Left common carotid artery plus branches (tissue), 1 donor: ENCODE results near the genes ZNF691 and MPL.

DNA sequence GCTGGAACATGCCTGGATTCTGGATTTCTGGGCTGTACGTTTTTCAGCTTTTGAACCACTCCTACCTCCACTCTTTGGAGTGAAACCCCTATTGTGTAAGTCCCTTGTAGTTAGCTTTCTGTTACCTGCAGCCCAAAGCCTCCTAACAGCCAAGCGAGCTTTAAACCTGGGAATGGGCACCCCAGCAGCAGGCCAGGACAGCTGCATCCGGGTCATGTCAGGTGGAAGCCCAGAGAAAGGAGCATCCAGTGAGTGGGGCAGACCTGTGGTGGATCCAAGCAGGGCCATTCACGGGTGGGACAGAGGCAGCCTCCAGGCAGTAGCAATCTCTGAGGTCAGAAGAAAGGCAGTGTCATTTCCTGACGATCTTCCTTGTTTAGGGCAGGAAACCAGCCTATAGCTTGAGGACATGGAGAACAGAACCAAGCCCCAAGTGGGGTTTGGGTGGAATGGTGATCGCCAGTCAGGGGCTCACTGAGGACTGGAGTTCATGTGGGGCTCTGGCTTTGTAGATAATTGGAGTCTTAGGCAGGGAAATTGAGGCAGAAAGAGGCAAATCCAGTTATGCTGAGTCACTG lies 209.5 kb downstream of the HIVEP3 start:
- PRO-cap: no peak

DNA sequence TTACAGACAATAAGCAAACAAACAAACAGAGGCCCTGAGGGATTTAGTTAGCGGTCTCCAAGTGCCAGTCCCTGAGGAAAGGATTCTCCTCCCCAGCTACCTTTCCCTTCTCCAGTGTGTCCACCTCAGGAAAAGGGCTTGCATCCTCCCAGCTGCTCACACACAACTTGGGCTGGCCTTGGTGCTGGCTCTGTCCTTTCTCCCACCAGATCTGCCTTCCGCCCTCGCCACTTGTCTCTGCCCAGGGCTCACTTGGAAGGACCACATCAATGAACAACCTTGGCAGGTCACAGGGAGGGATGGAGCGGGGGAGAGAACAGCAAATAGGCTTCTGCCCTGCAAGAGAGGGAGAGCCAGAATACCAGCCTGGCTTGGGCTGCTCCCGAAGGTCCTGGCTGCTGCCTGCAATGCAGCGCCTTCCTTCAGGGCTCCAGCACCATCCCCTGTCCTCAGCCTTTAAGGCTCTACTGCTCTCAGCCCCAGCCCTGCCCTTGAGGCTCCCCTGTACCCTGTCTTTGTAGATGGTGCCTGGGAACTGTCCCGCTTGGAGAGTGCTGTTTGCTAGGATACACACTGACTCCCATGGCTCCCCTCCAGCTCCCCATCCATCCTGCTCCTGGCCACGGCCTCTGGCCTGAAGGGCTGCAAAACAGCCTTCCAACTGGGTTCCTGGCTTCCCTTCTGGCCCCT lies 43.8 kb downstream of the HIVEP3 start:
- PRO-cap: no peak

DNA sequence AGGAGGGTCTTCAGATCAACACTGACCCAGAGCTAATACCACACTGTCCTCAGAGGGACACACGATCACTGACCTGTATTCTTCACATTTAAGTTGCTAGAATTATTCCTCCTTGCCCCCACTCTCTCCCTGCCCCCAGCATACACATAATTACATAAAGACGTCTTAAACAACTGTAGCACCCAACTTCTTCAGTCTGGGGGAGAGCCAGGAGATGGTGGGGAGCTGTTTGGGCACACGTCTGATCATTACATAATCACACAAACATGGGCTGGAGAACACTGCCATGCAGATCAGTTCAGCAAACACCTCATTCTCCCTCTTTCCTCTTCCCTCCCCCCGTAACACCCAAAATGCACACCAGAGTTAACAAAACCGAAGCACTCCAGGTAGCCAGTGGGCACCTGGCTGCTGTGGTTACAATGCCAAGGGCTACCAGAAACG lies 1.7 kb downstream of the HIVEP3 start:
- PRO-cap: no peak

DNA sequence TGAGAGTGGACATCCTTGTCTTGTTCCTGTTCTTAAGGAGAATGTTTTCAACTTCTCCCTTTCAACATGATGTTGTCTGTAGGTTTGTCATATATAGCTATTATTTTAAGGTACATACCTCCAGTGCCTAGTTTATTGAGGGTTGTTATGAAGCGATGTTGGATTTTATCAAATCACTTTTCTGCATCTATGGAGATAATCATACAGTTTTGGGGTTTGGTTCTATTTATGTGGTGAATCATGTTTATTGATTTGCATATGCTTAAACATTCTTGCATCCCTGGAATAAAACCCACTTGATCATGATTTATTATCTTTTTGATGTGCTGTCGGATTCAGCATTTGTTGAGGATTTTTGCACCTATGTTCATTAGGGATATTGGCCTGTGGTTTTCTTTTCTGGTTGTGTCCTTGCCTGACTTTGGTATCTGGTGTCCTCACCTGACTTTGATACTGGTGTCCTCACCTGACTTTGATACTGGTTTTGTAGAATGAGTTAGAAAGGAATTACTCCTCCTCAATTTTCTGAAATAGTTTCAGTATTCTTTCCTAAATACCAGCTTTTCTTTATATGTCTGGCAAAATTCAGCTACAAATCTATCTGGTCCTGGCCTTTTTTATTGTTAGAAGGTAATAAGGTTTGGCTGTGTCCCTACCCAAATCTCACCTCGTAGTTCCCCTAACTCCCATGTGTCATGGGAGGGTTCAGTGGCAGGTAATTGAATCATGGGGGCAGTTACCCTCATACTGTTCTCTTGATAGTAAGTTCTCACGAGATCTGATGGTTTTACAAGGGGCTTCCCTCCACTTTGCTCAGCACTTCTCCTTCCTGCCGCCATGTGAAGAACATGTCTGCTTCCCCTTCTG lies 37.5 kb downstream of the FOXJ3 start:
- PRO-cap: no peak

GRCh38 chr1:42335751-42336486 lies 884 bp upstream of the FOXJ3 start:
- PRO-cap: no peak

DNA sequence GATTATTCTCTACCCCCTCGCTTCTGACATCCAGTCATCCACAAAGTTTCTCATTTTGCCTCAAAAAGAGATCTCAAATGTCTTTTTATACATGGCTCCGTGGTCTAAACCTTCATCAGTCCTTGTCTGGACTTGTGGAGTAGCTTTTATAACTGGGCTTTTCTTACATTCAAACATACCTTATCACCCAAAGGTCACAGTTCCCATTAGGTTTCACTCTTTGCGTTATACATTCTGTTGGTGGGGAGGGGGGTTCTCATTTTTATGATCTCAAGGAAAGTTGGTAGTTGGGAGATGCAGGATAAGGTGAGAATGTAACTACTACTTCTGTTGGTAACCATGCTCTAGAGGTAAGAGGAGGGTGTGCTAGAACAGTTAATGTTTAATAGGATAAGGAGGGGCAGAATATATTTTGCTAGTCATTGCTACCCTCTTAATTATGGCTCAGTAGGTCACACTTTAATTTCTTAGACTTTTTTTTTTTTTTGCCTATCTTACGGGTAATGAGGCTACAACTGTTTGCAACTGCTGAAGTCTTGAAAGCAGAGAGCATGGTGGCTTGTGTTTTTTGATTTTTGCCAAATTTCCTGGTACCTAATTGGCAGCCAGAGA lies 10.7 kb downstream of the YBX1 start:
- PRO-cap: no peak

- PRO-cap: bidirectional peak, plus-strand start at chr1:42846666, minus-strand start at chr1:42846383
These were observed at the start of gene ZNF691 for GRCh38 chr1:42846500-42847379. Gene ZNF691 (plus strand): TSS chr1:42846613.

DNA sequence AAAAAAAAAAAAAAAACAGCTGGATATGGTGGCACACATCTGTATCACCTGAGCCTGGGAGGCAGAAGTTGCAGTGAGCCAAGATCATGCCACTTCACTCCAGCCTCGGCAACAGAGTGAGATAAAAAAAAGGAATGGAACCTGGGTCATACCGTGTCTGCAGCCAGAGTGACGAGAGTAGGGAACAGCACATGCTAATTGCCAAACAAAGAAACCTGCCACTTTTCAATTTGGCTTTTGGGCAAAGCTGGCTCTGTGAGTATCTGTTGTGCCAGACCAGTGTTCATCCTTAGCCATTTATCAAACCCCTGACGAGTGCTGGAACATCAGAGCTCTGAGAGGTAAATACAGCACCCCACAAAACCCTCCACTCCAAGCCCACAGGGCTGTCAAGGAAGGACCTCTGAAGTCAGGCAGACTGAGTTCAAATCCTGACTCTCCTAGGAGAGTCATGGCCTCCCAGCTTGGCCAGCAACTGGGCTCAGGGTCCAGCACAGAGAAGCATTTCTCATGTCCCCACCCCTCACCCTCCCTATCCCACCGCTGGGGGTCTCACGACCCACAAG lies 11.0 kb downstream of the SLC2A1 start:
- PRO-cap: no peak

DNA sequence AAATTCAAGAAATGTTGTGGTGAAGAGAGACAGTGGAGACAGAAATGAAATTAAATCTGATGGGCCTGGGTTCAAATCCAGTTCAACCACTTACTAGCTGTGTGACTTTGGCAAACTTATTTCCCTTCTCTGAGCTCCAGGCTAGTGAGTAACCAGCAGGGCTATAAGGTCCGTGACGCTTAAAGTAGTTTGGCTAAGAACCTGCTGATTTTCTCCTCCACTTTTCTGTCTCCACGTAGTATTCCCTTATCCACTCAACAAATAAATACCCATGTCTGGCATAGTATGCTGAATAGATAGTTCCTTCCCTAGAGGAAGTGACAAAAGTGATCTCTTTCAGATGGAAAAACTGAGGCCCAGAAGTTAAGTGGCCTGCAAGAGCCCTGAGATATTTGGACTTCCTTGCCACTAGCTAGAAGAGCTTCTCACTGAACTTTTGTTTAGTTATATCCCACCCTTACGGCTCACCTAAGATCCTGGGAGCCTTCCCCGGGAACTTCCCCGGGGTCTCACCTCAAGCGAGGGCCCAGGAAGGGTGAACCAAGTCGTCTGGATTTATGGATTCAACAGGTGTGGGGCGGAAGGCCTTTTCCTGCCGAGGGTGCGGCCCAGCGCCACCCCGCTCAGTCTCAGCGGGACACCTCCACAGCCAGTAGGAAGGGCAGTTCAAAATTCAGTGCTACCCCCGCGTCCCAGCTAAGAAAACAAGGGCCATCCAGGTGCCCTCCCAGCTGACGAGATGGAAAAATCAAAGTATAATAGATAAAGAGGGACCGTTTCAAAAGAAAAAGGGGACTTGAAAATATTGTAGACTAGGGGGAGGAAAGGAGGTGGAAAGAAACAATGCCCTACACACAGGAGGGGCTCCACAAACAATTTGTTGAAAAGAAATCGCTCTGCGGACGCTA lies 1.6 kb downstream of the SLC2A1 start:
- PRO-cap: no peak

DNA sequence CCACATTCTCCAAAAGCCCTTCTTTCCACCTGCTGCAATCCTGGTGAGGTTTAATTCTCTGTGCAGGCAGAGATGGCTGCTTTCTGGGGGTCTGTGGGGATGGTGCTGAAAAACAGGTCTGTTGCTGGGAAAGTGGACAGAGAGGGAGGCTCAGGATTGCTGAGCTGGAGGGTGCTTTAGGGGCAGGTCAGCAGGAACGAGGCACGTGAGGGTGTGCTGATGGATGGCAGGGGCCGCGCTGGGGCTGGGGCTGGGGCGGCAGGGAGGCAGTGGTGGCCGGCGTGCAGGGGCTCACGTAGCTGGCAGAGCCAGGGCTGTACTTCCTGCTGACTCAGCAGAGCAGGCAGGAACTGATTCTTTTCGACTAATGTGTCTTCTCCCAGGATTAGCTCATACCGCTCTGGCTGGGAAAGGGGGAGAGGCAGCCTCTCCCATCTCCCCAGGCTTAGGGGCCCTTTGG lies 89.3 kb upstream of the CFAP144 start:
- PRO-cap: no peak

DNA sequence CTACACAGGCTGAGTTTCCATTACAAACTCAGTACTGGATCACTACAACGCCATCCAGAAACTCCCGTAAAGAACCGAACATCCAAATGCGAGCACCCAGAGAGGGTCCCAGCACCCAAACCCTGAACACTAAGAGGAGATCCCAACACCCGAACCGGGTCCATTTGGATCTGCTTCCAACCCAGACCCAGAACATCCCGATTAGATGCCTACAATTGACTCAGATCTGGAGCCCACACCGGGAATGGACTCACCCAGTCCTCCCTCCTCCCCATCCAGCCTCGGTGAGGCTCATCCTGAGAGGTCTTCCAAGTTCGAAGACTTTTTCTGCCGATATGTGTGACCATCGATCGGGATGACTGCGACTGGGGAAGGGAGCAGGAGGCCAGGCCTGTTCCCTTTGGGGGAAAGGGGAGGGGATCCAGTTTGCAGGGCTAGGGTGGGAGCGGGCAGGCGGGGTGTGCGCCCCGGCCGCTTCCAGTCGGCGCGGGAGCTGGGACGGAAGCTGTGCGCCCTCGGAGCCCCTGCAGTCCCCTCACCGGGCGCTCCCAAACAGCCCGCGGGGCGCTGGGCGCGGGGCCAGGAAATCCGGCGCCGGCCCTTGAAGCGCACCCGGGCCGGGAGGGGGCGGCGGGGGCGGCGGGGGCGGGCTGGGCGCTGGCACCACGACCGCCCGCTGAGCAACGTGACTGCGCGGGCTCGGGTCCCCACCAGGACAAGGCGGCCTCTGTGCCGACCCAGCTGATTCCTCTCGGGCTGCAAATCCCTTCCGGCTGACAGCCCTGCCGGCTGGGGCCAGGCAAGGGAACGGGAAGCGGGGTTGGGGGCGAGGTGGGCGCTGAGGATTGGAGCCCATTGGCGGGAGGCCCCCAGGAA lies 79.7 kb upstream of the CFAP144 start:
- PRO-cap: no peak

DNA sequence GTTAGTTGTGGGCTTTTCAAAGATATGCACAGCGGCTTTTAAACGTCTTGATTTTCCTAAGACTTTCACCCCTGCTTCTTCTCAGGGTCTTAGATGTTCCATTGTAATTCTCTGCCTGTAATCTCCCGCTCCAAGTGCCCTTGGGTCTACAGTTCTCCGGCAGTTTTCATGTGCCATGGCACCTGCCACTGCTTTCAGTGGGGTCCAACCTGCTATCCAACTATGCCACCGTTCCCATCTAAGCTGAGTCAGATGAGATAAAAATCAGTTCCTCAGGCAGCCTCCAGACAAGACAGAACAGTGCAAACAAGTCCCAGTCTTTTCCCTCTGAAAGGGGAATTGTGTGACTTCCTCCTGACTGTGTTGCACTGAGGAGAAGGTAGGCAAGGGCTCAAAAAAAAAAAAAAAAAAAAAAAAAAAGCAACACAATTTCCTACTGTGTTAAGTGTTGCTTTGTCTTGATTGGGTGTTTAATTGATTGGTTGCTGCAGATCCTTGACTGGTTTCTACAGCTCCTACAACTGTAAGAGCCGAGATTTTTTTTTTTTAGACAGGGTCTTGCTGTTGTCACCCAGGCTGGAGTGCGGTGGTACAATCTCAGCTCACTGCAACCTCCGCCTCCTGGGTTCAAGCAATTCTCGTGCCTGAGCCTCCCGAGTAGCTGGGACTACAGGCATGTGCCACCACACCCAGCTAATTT lies 26.4 kb upstream of the CFAP144 start:
- PRO-cap: no peak

DNA sequence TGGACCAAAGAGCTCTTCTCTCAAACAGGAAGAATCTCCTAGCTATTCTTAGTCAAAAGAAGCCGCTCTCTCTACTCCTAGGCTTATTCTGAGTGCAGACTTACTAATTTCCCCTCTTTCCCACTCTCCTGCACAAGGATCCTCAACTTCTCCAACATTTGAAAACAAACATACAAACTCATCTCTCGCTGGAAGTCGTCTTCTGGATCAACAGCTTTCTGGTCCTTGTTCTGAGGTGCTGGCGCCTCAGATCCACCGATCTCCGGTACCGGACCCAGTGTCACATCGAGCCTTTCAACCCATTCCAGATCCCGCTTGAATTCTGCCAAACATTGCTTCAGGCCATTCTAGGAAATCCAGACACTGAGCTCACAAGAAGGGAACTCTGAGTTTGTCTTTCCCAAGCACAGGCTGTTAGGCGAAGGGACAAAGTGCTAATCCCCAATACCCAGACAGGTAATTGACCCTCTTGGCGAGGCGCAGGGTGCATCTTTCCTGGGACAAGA lies 732 bp downstream of the EBNA1BP2 start:
- PRO-cap: no peak

DNA sequence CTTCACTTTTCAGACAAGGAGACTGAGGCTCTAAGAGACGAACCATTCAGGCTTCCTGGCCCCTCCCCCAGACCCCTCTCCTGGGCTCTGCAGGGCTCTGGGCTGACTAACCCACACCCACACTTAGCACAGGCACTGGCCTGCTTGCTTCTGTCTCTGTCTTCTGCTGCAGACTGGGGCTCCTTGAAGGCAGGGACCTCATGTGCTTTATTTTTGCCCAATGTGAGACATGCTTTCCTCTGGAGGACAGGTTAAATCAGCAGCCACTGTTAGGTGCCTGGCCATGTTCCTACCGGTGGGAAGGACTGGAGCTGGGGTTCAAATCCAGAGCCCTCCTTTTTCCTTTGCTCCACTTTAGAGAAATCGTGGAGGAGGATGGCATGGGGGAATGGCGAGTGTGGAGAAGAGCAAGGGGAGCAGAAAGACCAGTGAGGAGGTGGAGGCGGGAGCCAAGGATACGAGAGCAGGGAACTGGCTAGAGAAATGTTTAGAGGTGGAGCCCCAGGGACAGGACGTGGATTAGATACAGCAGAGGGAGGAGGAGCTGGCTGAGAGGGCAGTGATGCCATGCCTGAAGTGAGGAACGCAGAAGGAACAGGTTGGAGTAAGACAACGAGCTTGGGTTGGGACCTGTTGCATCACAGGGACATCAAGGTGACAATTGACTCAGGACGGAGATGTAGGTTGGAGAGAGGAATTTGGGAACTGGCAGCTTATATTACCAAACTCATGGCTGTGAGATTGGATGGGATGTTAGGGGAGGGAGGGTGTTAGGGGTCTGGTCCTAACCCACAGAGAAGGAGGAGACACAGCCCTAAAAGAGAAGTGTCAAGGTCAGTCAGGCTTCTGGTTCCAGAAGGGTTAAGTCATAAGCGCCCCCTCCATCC lies 1.8 kb downstream of the TMEM125 start:
- PRO-cap: no peak

GRCh38 chr1:43290221-43290900 lies 5.0 kb upstream of the C1orf210 start:
- PRO-cap: no peak

GRCh38 chr1:43293861-43294212 lies 6.9 kb upstream of the TIE1 start:
- PRO-cap: no peak

- PRO-cap: no peak
These were observed 6.4 kb upstream of the TIE1 start for GRCh38 chr1:43294275-43294964.

GRCh38 chr1:43302223-43302559 lies 1.4 kb downstream of the TIE1 start:
- PRO-cap: no peak

DNA sequence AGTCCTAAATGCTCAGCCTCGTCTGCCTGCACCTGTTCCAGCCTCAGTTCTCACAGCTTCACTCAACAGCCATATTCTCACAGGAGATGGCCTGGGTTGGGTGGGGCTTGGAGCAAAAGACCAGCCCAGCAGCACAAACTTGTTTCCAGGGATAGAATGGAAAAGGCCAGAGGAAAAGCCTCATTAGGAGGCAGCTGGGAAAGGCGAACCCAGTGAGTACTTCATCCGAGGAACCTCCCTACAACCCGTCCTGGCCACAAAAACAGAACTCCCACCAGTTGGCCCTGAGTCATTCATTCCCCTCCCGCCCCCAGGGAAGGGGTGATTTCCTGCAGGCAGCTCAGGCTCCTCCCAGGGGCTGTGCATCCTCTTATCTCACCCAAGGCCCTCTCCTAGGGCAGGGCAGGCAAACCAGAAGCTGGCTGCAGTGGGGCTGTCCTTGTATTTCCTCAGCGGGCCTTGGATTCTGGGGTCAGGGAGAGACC lies 7.5 kb upstream of the MPL start:
- PRO-cap: no peak

DNA sequence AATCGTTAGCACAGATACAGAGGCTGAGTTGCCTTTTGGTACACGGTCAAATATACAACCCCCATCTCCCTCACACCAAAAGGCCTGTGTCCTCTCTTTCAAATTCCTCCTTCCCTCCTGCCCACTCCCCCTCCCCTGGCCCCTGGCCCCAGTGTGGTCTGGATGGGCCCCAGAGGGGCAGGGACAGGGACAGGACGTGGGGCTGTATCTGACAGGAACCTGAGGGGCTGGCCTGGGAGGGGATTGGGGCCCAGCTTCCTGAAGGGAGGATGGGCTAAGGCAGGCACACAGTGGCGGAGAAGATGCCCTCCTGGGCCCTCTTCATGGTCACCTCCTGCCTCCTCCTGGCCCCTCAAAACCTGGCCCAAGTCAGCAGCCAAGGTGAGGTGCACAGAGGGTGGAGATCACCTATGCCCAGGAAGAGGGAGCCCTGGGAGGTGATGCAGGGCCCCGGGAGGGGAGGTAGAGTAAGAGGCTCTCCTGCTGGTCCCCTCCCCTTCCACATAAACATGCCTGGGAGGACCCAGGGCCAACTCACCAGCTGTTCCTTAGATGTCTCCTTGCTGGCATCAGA lies at the start of gene MPL:
MPL (plus strand) TSS at position 272 of the 574 bp plus-strand sequence.
- PRO-cap: no peak